Metanephros (tissue), 2 donors: ENCODE measurements around the genes CCPG1, TCF12 and CGNL1.

- RAMPAGE, long total RNA = no peak
These were observed 3.3 kb downstream of the ONECUT1 start for GRCh38 chr15:52786479-52787571.

DNA sequence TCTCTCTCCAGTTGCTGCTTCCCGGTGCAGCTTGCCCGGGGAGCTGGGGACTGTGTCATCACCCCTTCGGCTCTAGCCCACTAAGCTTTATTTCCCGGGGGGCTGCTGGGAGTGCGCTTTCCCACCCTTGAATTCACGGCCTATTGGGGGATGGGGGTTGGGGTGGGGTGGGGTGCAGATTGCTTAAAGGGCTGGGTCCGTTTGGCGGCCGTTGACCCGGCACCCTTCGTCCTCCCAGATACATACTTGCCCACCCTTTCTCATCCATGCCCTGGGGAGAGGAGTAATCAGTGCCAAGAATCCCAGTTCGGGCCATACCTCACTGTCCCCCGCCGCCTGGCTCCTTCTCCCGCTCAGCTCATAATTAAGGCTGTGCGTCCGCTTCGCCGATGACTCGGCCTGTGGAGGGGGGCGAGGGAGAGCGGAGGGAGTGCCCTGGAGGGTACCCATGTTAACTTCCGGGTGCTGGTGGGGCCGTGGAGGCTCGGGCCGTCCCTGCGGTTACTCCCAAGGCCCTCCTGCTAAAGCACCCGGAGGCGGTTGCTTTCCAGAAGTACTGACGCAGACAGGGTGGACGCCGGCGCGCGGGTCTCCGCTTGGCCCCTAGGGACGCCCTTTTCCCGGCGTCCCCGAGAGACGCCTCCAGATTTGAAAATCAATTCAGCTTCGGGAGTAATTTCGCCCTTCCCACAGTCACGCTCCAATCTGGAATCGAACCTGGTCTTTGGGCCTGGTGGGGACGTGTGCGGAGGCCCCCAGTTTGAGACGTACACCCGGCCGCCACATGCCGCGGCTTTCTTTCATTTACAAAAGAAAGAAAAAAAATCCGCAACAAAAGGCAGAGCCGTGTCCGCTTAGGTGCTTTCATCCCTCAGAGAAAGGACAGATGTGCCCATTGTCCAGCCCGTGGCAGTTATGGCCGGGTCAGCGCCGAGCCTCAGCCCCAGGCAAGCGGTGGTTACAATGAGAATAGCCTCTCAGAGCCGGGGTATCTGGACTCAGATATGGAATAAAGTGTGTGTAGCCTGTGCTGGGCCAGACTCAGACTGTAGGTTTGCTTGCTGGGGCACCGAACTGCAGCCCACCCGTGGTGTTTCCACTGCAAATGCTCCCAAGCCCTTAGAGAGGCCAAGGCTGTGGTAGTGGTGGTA is 950 bp upstream of the ONECUT1 start:
- RAMPAGE, long total RNA = no peak

DNA sequence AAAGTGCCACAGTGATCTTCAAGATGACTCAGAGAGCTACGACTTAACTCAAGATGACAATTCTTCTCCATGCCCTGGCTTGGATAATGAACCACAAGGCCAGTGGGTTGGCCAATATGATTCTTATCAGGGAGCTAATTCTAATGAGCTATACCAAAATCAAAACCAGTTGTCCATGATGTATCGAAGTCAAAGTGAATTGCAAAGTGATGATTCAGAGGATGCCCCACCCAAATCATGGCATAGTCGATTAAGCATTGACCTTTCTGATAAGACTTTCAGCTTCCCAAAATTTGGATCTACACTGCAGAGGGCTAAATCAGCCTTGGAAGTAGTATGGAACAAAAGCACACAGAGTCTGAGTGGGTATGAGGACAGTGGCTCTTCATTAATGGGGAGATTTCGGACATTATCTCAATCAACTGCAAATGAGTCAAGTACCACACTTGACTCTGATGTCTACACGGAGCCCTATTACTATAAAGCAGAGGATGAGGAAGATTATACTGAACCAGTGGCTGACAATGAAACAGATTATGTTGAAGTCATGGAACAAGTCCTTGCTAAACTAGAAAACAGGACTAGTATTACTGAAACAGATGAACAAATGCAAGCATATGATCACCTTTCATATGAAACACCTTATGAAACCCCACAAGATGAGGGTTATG is 36.9 kb downstream of the UNC13C start:
- RAMPAGE, long total RNA = no peak

- RAMPAGE, long total RNA = no peak
These were observed 605.5 kb downstream of the UNC13C start for GRCh38 chr15:54583681-54584220.

DNA sequence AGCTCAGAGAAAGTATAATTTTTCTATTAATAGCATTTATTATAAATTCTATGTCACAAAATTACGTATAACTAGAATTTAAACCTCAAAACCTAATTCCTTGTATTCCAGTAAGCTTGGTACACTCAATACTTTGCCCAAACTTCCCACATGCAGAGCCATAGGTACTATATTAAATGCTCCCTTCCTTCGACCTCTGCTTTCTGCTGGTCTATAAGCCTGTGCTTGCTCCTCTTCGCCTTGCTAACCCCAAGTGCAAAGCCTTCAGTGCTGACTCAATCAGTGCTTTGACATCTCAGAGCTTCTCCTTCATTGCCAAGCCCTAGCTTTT is 379.1 kb downstream of the RSL24D1 start:
- RAMPAGE, long total RNA = no peak

GRCh38 chr15:55197281-55197579 is 489 bp upstream of the RSL24D1 start:
- RAMPAGE, long total RNA = no peak

- RAMPAGE, long total RNA = no peak
These were observed 30.8 kb downstream of the RAB27A start for GRCh38 chr15:55258617-55259311.

DNA sequence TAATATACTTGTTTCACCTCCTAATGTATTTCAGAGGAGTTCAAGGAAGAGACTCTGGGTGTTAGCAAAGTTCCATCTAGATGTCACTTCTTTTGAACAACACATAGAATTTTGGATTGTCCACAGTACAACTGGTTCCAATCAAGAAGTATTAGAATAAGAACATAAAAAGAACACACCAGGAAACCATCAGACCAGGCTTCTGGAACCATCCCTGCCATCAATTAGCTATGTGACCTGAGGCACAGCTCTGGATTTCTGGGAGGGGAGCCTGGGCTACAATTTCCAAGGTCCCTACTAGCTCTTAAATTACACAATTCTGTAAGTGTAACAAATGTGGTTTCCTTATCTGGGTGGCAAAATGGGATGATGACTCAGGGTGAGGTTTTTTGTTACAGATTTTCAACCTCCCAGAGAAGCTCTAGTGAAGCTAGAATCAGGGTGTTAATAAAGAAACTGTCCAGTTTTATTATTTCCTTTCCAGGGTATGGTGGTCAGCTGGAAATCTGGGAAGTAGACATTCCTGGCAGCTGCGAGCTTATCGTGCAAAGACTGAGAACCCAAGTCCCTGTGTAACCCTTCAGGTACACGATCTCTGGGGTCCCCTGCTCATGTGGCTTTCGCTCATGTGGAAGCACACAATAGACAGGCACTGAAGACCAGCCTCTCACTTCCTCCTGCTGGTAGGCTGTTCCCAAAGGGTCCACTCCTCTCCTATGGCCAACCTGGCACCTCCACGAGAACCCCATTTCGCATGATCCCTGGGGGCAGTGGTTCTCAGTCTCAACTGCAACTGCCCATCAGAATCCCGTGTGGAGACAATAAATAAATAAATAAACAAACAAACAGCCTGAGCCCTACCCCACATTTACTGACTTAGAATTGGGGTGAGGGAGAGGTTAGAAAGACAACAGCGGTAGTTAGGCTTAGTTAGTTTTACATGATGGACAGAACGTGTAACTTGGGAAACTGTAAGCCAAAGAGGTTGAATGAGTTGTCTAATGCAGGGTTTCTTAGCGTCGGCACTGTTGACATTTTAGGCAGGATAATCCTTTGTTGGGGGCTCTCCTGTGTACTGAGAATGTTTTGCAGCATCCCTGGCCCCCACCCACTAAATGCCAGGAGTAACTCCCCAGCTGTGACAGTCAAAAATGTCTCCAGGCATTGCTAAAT is 7.1 kb downstream of the RAB27A start:
- RAMPAGE, long total RNA = no peak

DNA sequence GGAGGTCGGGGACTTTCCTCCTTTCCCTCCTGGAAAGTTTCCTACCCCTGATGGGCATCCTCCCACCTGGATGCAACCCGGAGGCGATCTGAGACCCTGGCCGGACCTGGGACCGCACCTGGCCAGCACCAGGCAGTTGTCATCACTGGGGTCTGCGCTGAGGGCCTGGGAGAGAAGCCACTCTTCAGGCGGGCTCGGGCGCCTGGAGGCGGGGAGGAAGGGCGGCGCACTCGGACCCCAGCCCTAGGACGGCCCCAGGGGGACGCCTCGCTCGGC is 289 bp downstream of the RAB27A start:
- RAMPAGE, long total RNA = no peak

DNA sequence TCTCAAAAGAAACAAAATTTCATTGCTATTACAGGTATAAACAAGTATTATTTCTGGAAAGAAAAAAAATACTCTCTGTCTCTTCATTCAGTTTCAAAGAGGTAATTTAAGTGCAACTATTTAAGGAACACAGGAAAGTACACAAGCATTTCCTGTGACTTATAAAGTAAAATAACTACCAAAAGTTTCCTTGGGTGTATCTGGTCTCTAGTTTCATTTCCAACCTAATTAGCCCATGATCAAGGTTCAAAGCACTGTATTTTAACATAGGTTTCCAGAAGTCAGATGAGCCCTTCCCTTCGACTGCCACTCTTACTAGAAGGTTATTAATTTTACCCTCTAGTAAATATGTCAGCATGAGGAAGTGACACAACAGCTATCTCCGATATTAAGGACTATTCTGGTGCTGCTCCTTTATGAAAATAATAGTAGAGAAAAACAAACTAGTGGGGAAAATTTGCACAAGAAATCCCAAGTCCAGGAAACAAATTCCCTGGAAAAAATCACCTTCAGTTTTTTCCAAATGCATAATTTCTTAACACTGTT is 35.4 kb downstream of the CCPG1 start:
- RAMPAGE, long total RNA = no peak

- RAMPAGE, long total RNA = start-site peak on the plus strand at chr15:55408518-55408693, 186 and 41 reads in 2 replicates
These were observed at the start of gene CCPG1 for GRCh38 chr15:55407803-55408811. Gene CCPG1 (minus strand): TSS chr15:55408359.

DNA sequence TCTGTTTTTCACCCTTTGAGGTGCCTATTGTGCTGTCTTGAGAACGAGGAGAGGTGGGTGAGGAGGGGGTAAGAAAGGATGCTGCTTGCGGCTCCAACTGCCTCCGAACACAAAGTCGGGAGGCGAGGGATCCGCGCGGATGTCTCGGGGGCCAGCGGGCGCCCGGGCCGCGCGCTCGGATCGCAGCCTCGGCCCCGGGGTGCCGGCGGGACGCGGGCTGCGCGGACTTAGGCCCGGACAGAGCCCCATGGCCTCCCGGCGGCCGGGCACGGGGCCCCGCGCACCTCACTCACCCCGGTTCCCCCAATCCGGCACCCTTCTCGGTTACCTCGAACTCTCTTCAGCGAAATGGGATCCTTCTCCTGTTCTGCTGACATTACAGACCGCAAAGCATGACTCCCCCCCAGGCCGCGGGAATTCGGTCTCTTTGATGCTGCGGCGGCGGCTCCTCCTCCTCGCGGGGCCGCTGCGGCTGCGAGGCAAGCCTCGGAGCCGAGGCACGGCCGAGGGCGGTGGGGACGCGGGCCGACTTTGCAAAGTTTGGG is 566 bp downstream of the PYGO1 start:
- RAMPAGE, long total RNA = no peak

DNA sequence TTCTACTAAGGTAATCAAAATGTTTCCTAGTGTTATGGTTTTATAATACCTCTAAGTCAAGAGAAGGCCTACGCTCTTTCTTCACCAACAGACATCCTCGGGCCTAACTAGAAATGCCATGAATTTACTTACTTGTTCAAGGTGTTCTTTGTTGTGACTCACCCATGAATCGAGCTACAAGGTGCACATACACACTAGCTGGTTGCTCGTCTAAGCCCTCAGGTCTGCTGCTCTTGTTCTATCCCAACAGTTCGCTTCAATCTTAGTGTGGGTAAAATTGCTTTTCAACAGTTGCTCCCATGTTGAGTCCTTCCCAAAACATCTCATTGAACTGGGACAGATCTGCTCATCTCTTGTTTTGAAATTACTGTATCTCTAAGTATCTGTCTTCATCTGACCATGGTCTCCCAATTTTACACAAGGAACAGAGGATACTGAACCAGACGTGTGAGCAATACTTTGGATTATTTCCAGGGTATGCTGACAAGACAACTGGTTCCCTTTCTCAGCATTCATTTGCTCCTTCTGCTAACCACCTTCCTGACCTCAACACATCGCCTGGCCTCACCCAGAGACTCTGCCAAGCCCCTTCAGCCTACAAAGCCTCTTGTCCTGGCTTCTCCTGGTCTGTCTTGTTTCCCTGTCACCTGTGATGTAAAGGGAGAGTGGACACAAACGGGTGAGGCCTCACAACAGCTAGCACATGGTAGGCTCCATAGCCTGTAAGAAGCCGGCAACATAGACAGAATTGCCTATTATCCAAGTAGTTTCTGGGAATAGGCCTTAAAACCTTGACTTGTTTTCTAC is 84.2 kb downstream of the NEDD4 start:
- RAMPAGE, long total RNA = no peak

DNA sequence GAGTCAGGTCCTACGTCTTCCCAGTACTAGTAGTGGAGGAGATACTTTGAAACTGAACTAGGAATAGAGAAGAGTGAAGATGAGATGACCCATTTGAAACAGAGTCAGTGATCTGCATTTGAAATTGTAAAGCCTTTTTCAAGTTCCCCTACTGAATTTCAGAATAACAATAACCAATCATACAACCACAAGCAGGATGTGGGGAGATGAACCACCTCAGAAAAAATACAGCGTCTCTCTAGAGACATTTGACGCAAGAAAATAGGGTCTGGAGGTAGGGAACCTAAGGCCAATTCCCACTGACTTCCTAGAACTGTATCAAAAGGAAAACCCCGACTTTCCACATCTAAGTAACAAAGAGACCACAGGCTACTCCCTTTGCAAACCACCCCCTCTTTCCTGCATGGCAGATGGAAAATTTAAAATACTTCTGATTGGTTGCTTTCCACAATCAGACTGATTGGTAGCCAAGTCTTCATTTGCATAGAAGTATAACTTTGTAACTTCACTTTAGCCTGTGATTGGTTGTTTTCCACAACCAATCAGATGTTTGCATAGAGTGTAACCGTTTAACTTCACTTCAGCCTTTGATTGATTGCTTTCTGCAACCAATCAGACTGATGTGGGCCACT is 49.9 kb upstream of the NEDD4 start:
- RAMPAGE, long total RNA = no peak

DNA sequence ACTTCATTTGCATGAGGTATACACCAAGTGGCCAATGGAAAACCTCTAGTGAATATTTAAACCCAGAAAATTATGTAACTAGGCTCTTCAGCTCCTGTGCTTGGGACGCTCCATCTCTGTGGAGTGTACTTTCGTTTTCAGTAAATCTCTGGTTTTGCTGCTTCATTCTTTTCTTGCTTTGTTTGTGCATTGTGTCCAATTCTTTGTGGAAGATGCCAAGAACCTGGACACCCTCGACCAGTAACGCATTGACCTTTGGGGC is 50.3 kb upstream of the NEDD4 start:
- RAMPAGE, long total RNA = no peak

GRCh38 chr15:56101206-56102072 is 108.0 kb upstream of the NEDD4 start:
- RAMPAGE, long total RNA = no peak

DNA sequence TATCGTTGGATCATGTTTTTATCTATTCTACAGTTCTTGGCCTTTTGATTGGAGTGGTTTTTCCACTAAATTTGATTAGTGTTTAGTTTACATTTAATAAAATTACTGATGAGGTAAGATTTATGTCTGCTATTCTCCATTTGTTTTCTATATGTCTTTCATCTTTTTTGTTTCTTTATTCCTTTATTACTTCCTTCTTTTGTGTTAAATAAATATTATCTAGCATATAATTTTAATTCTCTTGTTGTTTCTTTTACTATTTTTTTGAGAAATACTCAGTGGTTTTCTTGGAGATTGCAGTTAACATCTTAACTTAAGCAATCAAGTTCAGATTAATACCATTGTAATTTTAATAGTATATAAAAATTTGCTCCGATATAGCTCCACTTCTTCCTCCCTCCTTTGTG is 46.8 kb upstream of the TEX9 start:
- RAMPAGE, long total RNA = no peak

- RAMPAGE, long total RNA = no peak
These were observed at the start of gene TCF12 for GRCh38 chr15:56918227-56918955. Gene TCF12 (plus strand): TSS chr15:56918644.

- RAMPAGE, long total RNA = no peak
These were observed at the start of gene CGNL1 for GRCh38 chr15:57376085-57376617. Gene CGNL1 (plus strand): TSS chr15:57376505.

- RAMPAGE, long total RNA = no peak
These were observed 40.7 kb downstream of the POLR2M start for GRCh38 chr15:57747164-57747614.